Measurements from ENCODE around the genes DIO2, TSHR and FLRT2.

- RRBS, result no CpG with 5 or more reads among the region's 16 CpGs
Measured at GRCh38 chr14:80211143-80211891, at the start of gene DIO2. Gene DIO2, minus strand, starts transcription at chr14:80211504.

DNA sequence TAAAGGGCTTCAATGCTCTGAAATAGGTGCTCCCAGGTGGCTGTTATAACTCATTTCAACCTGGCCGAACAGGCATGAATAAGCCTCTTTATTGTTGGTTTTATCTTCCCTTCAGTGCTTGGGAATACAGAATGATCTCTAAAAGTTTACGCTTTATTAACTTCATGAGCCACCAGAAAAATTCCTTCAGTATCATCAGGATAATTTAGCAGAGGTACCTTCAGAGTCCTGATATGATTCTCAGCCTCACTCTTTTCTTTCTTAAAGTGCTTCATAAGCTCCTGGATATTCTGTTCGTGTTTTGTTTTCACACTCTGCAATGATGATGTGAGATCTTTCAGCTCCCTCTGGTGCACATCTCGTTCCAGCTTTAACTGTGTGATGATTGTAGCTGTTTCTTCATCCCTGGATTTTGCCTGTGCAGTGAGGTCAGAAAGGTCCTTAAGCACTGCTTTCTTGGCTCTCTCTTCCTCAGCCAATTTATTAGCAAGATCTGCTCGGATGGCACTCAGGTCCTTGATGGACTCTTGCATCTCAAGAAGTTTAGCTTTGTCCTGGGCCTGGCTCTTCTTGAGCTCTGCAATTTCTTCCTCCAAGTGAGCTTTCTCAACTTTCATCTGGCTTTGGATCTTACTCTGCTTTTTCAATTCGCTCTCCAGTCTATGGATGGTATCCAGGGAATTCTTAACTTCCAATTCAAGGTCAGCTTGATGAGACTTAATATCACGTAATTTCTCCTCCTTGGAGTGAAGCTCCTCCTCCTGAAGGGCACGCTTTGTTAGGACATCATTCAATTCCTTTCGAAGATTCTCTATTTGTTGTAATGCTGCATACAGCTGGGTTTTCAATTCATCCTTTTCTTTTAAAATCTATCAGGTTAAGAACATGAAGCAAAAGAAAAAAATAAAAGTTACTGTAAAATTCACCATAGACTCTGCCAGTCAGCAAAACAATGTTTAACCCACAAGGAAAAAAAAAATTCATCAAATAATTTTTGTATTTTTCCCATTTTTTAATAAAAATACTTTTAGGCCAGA lies 156.5 kb downstream of the CEP128 start:
- RRBS, result no CpG with 5 or more reads among the region's 9 CpGs

DNA sequence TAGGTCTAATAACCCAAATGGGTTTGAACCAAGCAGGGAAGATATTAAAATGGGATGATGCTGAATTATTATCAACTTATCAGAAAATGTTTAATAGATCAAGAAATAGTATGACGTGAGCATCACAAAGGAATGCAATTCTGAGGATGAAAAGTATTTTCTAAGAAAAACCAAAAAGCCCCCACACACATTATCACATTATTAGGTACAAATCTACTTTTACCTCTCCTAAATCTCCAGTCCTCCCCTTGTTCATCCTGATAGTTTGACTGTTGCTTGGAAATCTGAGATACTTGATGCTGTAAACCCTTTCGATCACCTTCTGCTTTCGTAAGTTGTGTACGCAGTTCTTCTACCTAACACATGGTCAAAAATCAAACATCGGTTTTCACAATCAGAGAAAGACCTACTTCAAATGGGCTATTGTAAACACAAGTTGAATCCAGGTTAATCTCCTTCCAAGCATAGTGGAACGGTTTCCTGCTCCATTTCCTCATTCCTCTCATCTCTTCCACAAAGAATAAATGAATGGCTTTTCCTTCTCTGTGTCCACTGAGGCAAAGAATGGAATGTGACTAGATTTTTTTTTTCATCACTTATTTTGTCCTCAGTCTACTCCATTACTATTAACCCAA lies 105.4 kb downstream of the CEP128 start:
- RRBS, result no CpG with 5 or more reads among the region's 6 CpGs

DNA sequence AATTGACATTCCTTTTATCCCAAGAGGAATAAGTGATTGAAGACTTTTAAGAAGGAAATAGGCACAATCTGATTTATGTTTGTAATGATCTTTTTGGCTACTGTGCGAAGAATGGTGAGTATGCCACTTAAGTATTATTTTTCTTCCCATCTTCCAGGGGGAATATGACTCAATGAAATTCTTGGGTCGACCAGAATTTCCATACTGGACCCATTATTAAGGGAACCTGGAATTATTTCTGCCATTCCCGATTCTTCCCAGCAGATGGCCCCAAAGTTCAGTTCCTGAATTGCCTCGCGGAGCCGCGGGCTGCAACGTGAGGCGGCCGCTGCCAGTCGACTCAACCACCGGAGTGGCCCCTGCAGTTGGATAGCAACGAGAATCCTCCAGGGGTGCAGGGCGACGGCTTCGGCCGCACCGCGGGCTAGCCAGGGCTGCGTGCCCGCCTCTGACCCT lies 737 bp upstream of the TSHR start:
- RRBS, result no CpG with 5 or more reads among the region's 21 CpGs

DNA sequence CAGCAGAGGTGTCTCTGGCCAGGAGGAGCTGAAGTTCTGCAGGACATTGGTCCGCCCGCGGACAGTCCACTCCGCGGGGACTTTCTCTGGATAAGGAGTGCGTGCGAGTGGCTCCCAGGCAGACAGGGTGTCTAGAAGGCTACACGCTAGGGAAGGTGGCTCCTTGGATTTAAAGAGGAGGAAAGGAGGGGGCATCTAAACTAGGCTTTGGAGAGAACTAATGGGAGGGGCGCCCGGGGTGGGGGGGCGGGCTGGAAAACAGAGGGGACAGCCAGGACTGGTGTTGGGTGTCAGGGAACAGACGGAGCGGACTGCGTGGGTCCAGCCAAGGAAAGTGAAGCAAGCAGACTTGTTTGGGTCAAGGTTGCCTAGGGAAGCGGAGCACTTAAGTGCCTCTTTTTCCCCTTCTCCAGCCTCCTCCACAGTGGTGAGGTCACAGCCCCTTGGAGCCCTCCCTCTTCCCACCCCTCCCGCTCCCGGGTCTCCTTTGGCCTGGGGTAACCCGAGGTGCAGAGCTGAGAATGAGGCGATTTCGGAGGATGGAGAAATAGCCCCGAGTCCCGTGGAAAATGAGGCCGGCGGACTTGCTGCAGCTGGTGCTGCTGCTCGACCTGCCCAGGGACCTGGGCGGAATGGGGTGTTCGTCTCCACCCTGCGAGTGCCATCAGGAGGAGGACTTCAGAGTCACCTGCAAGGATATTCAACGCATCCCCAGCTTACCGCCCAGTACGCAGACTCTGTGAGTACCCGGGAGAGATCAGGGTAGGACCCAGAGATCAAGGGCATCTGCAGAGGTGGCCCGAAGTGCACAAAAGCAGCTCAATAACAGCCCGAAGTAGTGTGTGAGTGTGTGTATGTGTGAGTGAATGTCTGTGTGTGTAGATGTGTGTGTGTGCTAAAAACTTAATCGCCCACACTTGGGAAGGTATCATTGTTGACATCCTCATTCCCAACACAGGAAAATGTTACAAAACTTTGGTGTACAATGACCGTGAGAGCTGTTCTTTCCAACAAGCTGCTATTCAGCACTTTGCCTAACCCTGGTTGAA lies at the start of gene TSHR:
Gene TSHR (plus strand): TSS at position 510 of the 1,049 bp plus-strand sequence.
- RRBS, result 7% methylated on average over 5 of the region's 36 CpGs

DNA sequence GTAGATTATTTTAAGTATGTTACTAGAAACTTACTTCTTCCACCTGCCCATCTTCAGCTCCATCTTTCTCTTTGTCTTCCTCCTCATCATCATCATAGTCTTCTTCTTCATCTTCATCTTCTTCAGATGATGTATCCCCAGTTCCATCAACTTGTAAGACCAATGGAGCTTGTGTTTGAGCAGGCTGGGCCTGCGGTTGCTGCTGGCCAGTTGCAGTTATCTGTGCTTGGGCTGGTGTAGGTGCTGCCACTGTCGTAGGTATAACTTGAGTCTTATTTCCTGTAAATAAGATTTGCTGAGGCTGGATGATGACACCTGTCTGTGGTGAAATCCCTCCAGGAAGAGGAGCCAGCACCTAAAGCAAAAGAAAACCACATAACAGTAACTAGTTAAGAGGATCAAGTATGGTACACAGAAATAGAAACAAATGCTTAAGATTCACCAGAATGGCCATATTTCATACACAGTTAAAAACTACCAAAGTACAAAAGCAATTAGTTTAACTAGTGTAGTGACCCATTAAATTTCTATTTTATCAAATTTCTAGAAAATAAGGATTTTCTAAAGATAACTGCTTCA lies 28.2 kb downstream of the GTF2A1 start:
- RRBS, result no CpG with 5 or more reads among the region's 2 CpGs

- RRBS, result no CpG with 5 or more reads among the region's 2 CpGs
Measured at GRCh38 chr14:81203895-81204412, 16.8 kb downstream of the GTF2A1 start.

- RRBS, result no CpG with 5 or more reads among the region's 2 CpGs
Measured at GRCh38 chr14:81269346-81269720, 48.6 kb upstream of the GTF2A1 start.

DNA sequence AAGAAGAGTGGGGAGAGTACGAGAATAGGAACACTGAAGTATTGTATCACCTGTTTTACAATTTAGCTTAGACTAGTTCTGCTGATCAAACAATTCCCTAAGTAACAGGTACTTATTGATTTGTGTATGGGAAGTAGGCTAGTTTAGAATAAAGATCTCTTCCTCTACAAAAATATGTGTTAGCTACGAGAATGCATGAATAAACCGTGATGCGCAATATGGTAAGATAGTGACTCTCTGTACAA lies 970.4 kb upstream of the SEL1L start:
- RRBS, result no CpG with 5 or more reads among the region's 4 CpGs

GRCh38 chr14:83639257-83640113 lies 1890.5 kb upstream of the FLRT2 start:
- RRBS, result no CpG with 5 or more reads among the region's 31 CpGs

- RRBS, result no CpG with 5 or more reads among the region's 4 CpGs
Measured at GRCh38 chr14:85528103-85528542, 1.8 kb upstream of the FLRT2 start.

DNA sequence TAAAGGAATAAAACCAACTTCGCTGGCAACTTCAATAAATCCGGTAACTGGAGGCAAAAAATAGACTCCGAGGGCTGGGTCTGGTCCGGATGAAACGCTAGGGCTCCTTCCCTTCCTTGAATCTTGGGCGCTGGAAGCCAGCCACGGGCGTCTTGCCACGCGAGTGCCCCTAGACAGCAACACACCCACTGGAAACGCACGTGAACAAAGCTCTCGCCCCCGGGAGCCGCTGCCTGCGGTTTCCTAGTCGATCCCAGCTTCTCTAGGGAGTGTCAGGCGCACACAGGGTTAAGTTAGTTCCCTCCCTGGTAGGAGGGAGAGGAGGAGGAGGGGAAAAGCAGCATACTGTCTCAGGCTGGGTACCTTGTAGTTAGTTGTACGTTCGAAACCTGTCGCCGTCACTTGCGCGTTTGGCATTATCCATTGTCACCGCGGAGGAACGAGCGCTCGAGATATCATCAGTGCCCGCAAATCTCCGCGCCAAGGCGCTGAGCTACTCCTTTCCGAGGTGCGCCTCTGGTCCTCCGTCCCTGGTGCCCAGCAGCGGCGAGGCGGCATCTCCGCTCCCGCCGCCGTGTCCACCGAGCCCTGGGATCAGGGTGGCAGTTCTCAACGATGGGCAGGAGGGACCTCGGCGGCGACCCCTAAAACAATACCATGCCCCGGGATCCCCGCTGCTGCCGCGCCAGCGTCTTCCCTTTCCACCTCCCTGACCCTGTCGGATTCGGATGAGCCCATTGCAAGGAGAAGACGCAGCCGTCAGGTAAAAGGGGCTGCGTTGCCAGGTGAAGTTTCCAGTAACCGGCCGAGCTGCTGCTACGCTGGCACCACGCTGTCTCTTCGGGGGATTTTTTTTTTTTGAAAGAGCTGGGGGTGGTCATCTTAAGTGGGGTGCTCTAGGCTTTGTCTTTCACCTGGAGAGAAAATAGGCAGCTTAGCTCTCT lies at the start of gene FLRT2:
Gene FLRT2 (plus strand): TSS at position 373 of the 944 bp plus-strand sequence.
- RRBS, result no CpG with 5 or more reads among the region's 63 CpGs

- RRBS, result no CpG with 5 or more reads among the region's 47 CpGs
Measured at GRCh38 chr14:85530789-85531758, 1.1 kb downstream of the FLRT2 start.

GRCh38 chr14:86312446-86313099 lies 782.6 kb downstream of the FLRT2 start:
- RRBS, result no CpG with 5 or more reads among the region's 21 CpGs

DNA sequence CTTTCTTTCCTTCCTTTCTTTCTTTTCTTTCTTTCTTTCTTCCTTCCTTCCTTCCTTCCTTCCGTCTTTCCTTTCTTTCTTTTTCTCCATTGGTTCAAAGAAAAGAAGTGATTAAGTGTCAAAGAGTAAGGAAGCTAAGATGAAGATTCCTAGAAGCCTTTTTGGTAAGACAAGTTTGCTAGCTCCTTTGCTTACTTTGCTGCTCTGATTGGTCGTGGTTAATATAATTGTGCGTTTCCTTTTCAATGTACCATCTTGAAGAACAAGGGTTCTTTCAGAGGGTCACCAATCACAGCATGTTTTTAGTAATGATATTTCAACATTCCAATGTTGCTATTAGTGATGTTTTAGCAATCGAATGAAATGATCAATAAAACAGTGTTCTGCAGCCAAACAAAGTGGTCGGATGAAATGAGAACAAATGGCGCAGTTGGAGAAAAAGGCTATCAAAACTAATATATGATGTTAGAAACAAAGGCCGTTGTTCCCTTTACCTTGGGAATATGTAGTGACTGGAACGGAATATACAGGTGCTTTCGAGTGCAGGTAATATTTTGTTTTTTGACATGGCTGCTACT lies 828.7 kb downstream of the GALC start:
- RRBS, result no CpG with 5 or more reads among the region's 9 CpGs

DNA sequence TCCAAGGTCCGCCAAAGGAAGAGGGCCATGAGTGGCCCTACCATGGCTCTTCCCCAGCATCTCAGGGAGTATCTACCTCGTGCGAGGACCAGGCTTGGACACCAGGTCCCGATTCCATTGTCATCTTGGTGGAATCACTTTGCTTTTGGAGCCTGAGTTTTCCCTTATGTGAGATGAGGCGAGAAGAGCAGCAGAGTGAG lies 358 bp upstream of the GALC start:
- RRBS, result no CpG with 5 or more reads among the region's 5 CpGs

GRCh38 chr14:89159750-89160882 lies 256.9 kb downstream of the FOXN3 start:
- RRBS, result no CpG with 5 or more reads among the region's 25 CpGs

GRCh38 chr14:89180464-89180805 lies 236.6 kb downstream of the FOXN3 start:
- RRBS, result no CpG with 5 or more reads among the region's 12 CpGs

All from AG04449 (cell line).